Subcutaneous preadipocyte (primary cell): ENCODE data around the genes CHMP5 and DCAF12.

DNA sequence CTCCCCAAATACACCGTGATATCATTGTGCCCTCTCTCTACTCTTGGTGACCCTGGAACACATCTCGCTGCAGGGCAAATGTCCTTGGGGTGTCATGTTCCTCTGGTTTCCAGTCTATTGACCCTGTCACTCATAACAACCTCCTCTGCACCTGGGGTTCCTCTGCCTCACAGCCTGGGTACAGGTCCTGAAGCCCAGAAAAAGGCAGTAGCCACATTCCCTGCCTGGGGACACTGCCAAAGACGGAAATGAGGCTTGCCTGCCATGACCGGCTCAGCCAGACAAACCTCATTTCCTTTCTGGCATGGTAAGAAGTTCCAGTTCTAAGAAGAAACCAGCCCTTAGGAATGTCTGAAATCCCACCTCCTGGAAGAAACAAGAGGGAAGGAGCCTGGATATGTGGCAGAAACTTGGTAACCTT lies 30.5 kb upstream of the SMU1 start:
- CAGE, long polyA plus RNA, result no peak

DNA sequence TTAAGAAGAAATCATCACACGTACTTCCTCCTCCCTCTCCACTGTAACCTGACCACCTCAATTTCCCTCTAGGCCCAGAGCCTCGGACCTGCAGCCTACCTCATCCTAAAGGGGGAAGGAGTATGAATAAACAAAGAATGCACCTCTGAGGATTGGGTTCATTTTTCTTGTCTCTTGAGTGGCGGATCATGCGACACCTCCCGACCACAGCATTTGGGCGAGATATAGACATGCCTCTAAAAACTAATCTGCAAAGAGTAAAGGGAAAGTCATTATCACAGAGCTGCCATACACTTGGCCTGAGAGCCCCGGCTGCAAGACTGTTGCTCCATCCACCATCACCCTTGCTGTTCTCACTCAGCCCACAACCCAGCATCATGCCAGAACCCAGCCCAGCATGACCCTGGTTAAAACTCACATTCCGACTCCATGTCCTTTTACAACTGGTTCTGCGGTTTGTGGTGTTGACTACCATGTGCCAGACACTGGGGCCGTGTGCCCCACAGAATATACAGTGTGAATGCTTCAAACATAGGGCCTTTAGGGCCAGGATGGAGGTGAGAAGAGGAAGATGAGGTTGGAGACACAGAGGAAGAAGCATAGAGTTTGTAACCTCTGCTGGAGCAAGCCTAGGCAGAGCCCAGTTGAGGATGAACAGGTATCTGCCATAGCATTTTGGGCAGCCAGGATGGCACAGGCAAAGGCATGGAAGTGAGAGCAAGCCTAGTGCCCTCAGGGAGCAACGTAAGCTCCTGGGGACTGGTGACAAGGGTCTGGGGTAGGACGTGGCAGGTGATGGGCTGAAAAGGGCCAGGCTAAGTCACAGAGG lies 37.4 kb upstream of the SMU1 start:
- CAGE, long polyA plus RNA, result no peak

- CAGE, long polyA plus RNA, result no peak
Measured at GRCh38 chr9:33164304-33165057, 2.7 kb downstream of the B4GALT1 start.

- CAGE, long polyA plus RNA, result no peak
Measured at GRCh38 chr9:33167909-33168335, 786 bp upstream of the B4GALT1 start.

DNA sequence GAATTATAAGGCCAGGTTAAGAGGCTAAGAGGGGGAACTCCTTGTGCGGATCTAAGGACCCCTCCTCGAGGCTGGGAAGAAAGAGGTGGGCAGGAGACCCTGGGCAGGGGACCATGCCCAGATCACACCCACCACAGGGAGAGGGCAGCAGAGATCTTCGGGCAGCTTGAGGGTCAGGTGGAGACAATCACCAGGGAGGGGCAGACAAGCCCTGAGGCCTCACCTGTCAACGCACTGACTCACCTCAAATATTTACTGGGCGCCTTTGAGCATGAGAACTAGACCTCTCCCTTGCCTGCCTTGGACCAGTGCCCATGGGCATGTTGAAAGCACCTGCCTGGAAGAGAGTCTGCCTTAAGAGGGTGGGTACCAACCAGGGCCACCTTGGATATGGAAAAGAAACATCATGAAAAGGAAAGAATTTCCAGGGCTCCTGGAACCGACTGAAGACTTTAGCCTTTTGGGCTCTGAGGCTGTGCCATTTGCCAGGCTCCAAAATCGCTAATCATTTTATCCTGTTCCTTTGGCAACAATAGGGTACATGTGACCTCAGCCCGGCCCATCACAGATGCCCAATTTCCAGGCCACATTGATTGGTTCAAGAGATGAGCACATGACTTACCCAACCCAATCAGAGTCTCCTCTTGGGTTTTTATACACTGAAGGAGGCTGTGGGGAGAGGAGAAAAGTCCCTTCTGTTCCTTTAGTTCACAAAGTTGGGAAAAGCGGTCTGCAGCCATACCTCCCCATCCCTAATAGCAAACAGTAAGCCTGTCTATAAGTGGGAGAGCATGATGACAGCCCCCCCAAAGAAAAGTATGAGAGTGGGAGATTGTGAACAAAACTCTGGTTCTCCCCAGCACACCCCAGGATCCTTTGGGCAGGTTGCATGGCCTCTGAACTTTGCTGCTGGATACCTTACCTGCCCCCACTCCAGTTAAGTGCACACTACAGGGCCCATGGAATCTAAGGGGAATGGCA lies 10.3 kb upstream of the SPINK4 start:
- CAGE, long polyA plus RNA, result no peak

GRCh38 chr9:33250094-33251011 lies 10.4 kb downstream of the SPINK4 start:
- CAGE, long polyA plus RNA, result no peak

DNA sequence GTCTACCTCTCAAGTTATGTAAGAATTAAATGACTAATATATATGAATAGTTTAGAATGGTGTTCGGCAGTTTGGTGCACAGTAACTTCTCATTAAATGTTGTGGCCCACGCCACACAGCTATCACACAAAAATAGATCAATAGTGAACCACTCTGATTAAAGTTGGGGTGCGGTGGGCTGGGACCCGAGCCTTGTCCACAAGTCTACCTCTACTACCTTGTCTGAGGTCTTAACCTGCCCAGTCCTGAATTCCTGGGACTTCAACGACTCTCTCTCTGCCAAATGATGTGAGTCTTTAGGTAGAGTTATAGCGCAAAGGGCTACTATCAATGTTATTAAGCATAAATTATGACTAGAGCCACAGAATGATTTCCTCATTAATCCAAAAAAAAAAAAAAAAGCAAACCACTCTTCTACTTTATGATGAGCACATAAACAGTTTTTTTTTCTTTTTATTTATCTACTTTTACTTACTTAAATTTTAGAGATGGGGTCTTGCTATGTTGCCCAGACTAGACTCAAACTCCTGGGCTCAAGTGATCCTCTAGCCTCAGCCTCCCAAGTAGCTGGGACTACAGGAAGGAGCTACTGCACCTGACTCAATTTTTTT lies 11.0 kb downstream of the BAG1 start:
- CAGE, long polyA plus RNA, result no peak

DNA sequence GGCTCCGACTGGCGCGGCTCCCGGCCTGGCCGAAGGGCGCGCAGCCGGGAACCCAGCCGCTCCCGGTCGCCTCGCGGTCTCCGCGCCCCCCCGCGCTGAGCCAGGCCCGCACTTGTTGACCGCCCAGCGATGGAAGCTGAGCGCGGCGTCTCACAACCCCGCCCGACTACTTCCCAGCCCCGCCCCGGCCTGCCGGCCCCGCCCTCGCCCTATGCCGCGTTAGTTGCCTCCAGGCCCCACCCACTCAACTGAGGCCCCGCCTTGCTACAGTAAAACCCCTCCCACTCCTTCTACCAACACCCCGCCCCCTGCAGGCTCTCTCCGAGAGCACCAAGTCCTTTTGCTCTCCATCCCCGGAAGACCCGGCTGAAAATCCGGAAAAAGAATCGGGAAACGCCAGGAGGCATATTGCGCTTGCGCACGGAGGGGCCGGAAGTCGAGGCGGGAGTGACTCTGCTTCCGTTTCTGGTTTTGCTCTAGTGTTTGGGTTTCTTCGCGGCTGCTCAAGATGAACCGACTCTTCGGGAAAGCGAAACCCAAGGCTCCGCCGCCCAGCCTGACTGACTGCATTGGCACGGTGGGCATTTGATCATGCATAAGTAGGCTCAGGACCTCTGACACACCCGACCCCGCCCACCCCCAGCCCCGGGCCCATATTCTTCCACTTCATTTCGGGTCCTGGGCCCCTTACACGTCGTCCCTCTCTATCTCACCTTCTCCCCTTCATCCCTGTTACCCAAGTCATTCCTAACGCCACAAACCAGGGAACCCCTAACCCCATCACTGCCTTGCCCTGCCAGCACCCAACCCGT lies at the start of gene CHMP5:
Gene CHMP5, plus strand, starts transcription at position 479 of the 812 bp plus-strand sequence.
- CAGE, long polyA plus RNA, result start-site peak on the plus strand centred at position 473 of the sequence, 30 bp wide, 1,002 and 252 reads in 2 replicates

GRCh38 chr9:33287171-33287542 lies 3.2 kb upstream of the NFX1 start:
- CAGE, long polyA plus RNA, result no peak

DNA sequence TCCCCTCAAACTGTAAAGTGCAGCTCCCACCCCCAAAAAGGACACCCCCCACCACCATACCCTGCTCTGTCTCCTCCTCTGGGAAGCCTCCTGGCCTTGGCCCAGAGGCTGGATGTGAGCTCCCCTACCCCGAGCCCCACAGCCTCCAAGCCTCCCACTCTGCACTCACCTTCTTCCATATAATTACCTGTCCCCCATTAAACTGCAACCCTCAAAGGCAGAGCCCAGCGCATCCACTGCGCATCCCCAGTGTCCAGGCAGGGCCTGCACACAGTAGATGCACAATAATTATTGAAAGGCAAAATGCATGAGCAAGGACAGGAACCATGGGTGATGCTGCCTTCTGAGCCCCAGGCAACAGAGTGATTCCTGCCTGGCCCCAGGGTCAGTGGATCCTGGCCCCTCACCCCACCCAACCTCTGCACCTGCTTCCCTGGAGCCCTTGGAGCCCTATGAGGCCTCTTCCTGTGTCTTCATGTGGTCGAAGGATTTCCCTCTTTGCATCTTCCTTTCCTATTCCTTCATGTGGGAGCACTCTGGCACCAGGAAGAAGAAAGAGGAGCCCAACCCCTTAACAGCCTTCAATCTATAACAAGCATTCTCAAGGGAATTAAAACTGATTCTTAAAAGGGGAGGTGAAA lies 18.5 kb downstream of the AQP7 start:
- CAGE, long polyA plus RNA, result no peak

DNA sequence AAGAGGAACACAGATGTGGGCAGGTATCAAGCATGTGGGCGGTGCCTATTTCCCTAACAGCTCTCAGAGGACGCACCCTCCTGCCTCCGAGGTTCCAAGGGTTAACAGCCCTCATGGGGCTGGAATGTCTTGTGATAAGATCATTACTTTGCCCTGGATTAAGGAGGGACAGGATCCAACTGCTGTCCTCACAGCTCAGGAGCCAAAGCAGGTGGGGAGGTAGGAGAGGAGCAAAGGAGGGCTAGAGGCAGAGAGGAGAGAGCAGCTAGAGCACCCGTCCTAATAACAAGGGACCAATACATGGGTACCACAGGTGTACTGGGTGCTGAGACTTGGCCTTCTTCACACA lies 9.9 kb downstream of the AQP7 start:
- CAGE, long polyA plus RNA, result no peak

DNA sequence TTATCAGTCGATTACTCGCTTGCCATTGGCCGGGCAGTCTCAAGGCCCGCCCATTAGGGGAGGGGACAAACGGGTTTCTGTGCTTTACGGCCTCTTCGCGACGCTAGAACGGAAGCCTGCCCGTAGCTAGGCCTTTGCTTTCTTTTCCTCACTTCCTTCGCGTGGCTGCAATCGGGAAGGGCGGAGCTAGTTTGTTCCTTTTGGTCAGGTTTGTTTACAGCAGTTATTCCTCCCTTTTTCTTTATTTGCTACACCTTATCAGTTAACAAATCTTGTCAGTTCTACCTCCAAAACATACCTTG lies 217 bp upstream of the NOL6 start:
- CAGE, long polyA plus RNA, result no peak

- CAGE, long polyA plus RNA, result no peak
Measured at GRCh38 chr9:33830796-33831429, 14.0 kb downstream of the UBE2R2 start.

DNA sequence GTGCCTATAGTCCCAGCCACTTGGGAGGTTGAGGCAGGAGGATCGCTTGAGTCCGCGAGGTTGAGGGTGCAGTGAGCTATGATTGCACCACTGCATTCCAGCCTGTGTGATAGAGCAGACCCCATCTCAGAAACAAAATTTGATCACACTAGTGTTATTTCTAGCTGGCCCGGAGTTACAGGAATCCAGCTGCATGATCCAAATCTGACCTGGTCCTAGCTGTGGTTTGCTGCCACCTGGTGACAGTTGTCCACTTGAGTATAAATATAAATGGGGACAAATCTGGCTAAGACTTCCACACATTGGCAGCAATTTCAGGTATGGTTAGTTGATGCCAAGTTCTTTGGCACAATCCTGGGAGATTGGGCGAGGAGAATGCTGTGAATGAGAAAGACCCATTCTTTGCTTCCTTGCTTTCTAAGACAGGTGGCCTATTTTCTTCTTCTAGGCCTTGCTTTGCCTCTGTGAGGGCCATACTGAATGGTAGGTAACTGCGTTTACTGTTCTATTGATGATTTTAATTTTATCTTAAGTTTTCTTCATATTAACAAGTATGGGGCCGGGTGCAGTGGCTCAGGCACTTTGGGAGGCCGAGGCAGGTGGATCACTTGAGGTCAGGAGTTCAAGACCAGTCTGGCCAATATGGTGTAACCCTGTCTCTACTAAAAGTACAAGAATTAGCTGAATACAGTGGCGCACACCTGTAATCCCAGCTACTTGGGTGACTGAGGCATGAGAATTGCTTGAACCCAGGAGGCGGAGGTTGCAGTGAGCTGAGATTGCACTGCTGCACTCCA lies 35.4 kb downstream of the UBE2R2 start:
- CAGE, long polyA plus RNA, result no peak

DNA sequence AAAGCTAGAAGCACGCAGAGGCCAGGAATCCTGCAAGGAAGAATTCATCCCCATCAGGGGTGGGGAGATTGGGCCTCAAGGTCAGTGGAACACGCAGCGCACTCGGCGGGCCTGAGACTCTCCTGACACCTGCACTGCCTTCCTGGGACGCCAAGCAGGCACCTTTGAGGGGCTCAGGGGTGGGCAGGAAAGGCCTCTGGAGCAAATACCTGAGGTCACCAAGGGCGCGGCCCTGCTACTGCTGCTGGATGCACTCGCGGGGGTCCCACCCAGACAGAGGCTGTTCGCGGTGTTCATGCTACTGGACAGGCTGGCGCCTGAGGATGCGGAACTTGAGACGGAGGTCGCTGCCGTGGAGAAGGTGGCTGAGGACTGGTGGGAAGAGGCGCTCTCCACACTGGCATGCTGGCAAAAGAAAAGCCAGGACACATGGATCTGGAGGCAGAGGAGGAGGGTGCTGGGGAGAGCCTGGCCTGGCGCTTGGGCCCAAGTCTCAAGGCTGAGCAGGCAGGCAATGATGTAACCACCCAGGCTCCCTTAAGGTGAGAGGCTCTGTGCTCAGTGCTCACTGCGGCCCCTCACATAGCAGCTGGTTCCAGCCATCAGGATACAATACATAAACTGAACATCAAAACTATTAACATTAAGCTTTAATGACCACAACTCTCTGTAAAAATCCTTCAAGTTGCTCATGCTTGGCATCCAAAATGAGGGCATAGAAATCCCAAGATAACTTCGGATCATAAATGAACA lies 110.8 kb downstream of the UBE2R2 start:
- CAGE, long polyA plus RNA, result no peak

DNA sequence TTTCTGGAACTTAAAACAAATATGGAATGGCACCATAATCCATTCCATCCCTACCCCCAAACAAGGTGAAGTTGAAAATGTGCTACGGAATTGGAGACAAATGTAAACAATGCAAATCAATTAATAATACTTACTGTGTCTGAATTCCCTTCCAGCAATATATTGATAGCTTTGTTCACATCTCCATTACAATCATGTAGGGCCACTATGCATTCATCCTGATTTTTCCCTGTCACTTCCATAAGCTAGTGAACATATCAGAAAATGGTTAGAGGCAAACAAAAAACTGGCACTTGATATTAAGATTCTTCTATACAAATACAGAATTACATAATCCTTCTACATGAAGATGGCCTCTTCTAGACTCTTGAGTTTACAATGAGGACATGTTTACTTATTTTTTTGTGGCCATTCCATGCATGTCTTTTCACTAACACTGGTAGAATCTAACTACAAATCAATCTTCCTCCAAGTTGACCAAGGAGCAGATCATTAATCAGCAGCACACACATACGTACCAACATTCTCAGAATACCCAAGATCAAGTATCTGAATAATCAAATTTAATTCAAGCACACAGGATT lies 52.5 kb downstream of the UBAP2 start:
- CAGE, long polyA plus RNA, result no peak

GRCh38 chr9:33998368-33998951 lies 50.2 kb downstream of the UBAP2 start:
- CAGE, long polyA plus RNA, result no peak

GRCh38 chr9:34126123-34127312 lies at the start of gene DCAF12:
TSS of gene DCAF12 (minus strand) at chr9:34126698.
- CAGE, long polyA plus RNA, result no peak

DNA sequence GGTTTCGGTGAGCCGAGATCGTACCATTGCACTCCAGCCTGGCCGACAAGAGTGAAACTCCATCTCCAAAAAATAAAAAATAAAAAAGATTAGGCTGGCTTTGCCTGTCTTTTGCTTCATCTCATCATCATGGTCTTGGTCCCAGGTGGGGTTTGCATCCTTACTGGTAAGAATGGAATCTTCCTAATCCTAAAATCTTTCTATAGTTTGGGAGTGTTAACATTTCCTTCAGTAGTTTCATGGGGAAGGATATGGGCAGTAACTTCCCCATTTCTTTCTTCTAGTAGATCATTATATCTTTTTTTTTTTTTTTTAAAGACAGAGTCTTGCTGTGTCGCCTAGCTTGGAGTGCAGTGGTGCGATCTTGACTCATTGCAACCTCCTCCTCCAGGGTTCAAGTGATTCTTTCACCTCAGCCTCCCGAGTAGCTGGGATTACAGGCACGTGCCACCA lies 10.1 kb downstream of the UBAP1 start:
- CAGE, long polyA plus RNA, result no peak

DNA sequence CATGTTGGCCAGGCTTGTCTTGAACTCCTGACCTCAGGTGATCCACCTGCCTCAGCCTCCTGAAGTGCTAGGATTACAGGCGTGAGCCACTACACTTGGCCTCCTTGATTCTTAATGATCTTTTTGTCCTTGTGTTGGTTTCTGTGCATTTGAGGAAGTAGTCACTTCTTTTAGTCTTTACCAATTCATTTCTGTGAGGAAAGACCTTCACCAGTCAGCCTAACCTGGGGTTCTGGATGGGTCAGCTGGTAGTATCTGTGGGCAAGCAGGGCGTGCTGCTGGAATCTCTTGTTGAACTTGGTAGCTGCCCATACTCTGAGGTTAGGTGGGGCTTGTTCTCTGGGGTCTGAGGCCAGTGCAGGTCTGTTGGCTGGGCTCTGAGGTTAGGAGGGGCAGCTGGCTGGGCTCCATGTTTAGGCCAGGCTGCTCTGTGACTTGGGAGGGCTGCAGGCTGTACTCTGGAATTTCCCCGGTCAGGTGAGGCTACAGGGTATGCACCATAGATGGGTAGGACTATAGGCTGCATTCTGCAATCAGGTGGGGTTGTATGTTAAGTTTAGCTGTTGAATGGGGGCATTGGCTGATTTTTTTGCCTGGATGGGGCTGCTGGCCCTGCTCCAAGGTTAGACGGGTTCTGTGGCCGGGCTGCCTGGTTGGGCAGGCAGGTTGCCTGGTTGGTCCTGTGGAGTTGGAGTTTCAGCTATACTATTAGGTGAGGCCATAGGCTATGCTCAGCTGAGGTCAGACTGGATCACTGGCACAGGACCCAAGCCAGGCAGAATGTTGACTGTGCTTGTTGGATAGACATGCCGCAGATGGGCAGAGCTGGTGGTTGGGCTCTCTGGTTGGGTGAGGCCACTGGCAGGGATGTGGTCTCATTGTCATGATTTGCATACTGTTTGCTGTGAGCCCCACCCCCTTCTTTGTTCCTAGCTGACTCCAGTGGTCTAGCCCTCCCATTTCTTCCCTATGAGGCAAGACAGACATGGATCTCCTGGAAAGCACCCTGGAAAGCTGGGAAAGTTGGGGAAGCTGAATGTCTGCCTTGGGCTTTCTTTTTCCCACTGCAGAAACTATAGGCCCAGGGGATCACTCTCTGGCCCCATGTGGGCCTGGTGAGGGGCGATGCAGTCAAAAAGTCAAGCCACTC lies 19.3 kb downstream of the UBAP1 start:
- CAGE, long polyA plus RNA, result no peak